Placental epithelial cell (primary cell): Measurements from ENCODE around the genes SHLD1 and BMP2.

- CAGE, long polyA plus RNA, result no peak
Measured at GRCh38 chr20:5688484-5688949, 61.7 kb upstream of the SHLD1 start.

DNA sequence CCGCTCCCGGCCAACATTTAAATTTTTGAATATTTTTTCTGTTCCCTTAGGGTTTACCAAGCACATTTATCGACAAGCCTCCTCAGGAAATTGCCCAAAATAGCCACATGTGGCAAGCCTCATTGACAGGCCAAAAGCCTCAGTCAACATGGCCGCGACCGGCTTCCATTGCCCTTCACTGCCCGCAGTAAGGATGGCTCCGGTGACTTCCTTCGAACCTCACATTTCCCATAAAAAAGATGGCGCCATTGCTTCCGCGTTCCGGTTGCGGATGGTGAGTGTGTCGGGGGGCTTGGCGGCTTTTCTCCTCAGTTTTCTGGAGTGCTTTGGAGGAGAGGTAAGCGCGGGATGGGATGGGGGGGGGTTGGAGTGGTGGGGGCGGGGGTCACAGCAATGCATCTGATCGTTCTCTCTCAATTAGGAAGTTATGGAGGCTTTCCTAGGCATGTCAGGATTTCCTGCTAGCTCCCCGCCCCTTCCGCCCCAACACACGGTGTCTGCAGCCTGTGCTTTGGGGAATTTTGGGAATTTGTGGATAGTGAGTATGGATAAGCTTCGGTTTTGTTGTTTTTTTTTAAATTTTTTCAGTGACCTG, at the start of gene SHLD1:
SHLD1 (plus strand) TSS at position 259 of the 595 bp plus-strand sequence.
- CAGE, long polyA plus RNA, result no peak

- CAGE, long polyA plus RNA, result no peak
Measured at GRCh38 chr20:5753258-5753953, 3.2 kb downstream of the SHLD1 start.

- CAGE, long polyA plus RNA, result no peak
Measured at GRCh38 chr20:5782081-5782503, 31.9 kb downstream of the SHLD1 start.

- CAGE, long polyA plus RNA, result no peak
Measured at GRCh38 chr20:5848413-5848612, 63.0 kb upstream of the CHGB start.

DNA sequence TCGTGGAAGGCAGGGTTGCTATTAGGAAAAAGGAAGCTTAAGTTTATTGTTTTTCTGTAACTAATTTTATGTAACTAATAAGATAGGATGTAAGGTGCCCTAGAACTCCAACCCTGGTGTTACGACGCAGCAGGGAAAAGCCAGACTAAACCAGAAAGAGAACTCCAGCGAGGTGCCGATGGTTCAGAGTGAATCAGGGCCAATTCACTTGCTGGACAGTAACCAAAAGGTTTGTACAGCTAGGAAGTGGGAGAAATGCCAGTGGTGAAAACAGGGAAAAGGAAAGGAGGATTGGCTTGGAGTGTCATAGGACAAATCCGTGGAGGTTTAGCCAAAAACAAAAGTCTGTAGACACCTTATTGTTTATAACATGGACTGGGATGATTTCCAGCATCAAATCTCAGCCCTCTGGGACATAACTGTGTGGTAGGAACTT, 62.2 kb upstream of the CHGB start:
- CAGE, long polyA plus RNA, result no peak

GRCh38 chr20:5886718-5887213, 24.5 kb upstream of the CHGB start:
- CAGE, long polyA plus RNA, result no peak

DNA sequence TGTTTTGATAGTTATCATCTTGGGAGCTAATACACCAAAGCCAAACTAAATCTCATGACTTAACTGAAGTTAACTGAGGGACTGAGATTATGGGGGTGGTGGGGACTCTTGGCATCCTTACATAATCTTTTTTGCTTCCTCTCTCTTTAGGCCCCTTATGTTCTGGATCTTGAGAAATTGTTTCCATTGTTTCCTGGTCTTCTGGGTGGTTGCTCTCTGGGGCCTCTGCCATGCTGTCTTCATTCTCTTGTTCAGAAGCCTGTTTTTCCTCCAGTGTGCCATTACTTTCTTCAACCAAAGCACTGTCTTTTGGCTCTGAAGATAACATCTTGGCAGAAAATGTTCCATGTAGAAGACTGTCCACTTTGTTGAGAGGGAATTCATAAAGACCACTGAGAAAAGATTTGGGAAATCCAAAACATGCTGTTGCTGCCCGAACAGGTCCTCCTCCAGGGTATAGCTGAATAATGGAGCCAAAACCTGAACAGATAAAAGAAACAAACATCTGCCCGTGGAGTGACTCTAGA, 8.0 kb downstream of the TRMT6 start:
- CAGE, long polyA plus RNA, result no peak

- CAGE, long polyA plus RNA, result no peak
Measured at GRCh38 chr20:6008121-6008821, 2.3 kb downstream of the CRLS1 start.

DNA sequence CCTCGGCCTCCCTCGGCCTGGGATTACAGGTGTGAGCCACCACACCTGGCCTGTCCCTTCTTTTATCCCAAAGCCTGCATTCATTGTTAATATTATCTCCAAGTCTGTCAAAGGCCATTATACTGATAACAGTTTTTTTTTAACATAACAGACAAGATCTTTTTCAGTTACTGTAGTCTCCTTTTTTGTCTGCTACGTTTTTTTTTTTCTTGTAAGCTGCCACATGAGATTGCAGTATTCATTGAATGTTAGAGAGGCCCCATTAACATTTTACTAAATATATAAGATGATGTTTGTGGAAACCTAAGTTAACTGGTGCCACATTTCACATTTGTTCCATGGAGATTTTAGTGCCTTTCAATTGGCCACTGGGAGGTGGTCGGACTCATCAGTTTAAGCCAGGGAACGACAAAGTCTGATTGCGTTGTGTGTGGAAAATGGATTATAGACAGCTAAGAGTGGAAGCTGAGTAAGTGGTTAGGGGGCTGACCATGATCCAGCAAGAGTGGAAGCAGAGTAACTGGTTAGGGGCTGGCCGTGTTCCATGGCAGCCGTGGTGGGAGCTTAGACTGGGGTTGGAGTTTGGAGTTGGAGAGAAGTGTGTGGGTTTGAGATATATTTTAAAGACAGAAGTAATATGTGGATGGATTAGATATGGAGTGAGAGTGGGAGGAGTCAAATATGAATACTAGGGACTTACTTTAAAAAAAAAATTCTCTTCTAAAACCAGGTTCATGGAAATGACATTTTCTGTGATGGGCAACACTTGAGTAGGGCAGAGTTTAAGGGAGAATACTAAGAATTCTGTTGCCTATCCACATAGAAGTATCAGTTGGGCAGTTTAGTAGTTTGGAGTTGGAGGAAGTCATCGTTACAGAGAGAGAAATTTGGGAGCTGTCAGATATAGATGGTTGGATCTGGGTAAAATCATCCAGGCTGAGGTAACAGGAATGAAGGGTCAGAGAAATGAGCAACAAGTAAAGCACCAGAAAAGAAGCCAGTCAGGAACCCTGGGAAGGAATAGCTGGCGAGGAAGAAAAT, 6.2 kb downstream of the CRLS1 start:
- CAGE, long polyA plus RNA, result no peak

DNA sequence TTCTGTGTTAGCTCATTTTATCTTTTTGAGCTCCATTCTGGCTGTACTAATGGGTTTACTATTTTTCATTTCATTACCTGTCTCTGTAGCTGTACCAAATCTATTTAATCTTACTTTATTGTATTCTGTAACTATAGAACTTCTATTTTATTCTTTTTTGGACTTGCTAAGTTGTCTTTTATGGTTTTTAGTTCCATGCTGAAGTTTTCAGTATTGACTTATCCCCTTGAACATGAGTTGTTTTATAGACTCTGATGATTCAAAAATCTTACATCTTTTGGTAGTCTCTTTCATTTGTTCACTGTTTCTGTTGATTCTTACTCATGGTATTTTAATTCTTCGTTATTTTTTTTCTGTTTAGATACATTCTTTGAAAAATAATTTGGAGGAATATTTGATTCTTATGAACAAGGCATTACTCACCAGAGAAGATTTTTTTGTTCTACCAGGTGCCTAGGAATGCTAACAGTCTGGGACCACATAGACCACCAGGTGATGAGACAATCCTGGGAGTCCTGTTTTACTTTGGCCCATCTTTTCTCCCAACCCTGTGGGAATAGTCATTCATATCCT, 17.1 kb downstream of the CRLS1 start:
- CAGE, long polyA plus RNA, result no peak

DNA sequence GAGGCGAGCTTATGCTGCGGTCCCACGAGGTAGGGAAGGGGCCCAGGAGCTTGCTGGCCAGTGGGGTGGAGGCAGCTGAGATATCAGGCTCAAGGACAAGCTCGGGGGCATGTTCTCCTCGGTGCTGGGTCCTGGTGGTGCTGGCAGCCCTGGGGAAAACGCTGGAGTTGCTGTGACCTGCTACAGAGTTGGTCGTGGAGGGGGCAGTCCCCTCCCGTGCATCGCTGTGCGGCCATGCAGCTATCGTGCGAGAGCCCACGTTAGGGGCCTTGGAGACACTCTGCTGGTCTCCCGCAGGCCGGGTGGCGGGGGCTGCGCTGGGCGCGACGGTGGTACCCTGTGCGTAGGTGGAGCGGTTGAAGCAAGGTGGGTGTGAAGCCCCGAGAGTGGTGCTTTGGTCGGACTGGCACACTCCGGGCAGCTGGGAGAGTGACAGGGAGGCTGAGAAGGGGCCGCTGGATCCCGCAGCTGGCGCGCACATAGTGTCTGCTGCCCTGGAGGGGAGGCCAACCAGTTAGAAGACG, 12.0 kb downstream of the LRRN4 start:
- CAGE, long polyA plus RNA, result no peak

DNA sequence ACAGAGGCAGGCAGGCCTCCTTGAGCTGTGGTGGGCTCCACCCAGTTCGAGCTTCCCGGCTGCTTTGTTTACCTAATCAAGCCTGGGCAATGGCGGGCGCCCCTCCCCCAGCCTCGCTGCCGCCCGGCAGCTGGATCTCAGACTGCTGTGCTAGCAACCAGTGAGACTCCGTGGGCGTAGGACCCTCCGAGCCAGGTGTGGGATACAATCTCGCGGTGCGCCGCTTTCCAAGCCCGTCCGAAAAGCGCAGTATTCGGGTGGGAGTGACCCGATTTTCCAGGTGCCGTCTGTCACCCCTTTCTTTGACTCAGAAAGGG, 198.4 kb upstream of the FERMT1 start:
- CAGE, long polyA plus RNA, result no peak

- CAGE, long polyA plus RNA, result no peak
Measured at GRCh38 chr20:6680901-6681362, 86.6 kb upstream of the BMP2 start.

DNA sequence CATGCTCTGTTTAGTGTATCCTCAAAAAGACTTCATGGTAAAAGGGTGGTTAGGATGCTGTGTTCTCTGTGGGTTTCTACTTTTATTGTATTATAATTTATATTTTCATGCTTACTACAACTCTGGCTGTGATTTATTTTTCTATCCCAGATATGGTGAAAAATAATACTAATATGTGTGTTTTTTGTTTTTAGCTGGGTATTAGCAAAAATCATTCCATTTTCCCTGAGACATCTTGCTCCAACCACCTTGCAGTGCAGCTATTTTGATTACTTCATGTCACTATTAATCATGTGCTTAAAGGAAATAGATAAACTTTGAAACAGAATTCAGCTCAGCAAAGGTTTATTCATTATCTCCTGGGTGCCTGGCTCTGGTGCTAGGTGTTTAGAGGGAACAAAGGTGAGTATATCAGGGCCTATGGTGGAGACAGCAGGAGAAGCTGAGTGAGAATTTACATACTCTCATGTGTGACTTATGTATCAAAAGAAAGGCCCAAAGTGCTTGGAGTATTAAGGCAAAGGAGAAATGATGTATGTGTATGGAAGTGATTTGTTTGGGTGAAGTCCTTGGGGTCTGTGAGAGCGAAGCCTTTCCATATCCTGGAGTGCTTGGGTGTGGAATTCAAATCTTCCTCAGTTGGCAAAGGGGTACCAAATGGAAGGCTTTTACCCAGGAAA, 63.9 kb upstream of the BMP2 start:
- CAGE, long polyA plus RNA, result no peak

- CAGE, long polyA plus RNA, result no peak
Measured at GRCh38 chr20:6767292-6768061, at the start of gene BMP2. Gene BMP2 (plus strand): TSS chr20:6767686.

DNA sequence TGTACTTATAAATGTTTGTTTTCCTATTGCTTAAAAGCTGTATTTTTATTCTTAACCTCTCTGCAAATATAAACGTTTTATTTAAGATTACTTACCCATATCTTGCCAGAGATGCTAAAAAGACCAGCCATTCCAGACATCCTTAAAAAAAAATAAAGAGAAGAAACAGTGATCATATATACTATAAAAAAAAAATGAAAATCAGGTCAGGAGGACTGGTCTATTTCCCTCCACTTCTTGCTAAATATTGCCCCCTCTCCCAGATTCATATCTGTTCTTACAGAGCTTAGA, 23.7 kb downstream of the TMX4 start:
- CAGE, long polyA plus RNA, result no peak

DNA sequence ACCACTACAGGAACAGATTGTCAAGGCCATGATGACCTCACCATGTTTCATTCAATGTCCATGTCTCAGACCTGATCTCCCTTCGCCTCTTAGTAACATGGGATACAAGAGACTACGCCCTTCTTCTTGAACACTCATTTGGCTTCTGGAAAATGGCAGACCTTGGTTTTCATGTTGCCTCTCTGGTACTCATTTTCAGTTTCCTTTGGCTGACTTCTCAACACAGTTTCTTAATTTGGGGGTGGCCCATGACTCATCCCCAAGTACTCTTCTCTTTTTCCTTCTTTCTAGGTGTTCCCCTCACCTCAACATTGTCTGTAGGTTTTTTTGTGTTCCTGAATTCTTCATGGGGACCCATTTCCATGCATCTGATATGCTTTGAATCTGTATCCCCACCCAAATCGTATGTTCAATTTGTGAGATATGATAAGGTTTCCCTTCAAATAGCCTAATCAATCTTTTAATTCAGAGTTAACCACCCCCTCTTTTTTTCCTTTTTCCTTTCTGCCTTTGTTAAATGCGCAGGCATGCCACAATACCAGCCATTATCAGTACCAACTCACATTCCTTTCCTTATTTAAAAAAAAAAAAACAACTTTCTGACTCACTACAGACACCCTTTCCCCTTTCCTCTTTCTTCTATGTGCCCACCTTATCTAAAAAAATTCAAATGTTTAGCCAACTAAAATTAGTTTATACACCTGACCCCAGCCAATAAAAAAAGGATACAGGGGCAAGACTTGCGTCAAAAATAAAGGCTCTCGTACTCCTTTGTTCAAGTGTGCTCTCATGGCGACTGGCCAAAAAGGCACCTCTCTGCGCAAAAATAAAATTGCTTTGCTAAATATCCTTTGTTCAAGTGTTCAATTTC, 22.4 kb downstream of the TMX4 start:
- CAGE, long polyA plus RNA, result no peak

- CAGE, long polyA plus RNA, result no peak
Measured at GRCh38 chr20:8114059-8115065, 17.7 kb upstream of the PLCB1 start.

DNA sequence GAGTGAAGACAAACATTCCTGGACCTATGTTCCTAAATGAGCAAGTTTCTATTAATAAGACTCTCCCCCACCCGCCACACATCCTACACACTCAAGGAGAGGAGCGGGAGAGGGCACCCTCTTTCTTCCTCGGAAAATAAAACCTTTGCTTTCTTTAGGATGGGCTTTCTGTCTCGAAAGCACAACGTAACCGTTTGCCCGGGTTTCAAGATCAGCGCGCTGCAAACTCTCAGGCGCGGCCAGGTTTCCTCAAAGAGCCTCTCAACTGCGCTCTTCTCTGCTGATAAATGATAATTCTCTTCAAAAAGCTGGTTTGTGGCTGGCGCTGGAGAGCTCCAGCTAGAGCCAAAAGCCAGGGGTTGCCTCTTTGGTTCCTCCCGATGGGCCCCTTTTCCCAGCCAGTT, 534 bp upstream of the PLCB1 start:
- CAGE, long polyA plus RNA, result no peak